ENCODE data around the gene ABCC4.

DNA sequence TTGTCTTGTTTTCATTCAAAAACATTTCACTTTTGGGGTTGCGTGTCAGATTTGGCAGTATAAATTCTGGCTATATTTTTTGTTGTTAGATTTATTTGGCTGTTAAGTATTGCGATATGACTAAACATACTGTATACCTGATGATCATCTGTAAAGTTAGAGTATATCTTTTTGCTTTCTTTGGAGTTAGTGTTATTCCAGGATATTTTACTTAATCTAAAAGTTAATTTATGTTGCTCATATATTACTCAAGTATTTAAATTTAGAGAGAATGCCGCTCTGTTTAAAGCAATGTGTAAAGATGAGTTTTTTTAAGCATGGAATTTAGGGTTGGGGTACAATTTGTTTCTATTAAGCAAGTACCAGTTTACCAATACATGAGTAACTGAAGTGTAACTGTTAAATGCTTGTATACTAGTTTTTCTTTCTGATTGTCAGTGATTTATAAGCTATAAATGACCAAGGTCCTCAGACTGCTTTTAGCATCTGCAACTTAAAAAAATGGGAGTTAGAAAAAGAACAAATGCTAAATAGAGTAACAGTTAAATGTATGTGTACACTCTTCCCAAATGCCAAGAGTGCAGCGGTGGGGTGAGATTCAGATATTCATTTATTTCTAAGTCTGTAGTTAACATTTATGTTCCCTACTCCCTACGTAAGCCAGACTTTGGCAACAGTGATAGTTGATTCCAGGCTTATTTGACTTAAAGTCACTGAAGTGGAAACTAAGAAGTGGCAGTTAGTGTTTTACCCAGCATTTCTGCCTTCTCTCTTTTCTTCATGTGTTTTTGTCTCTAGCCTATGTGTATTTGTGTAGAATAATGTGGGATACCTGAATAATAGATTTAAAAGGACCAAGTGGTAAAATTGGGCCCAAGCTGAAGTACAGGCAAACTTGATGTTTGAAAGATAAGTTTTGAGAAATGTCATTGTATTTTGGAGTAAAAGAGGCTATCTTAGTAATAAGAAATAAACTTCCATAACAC, 46.6 kb upstream of the GPC5 start:
- RRBS: no CpG with 5 or more reads among the region's 5 CpGs

DNA sequence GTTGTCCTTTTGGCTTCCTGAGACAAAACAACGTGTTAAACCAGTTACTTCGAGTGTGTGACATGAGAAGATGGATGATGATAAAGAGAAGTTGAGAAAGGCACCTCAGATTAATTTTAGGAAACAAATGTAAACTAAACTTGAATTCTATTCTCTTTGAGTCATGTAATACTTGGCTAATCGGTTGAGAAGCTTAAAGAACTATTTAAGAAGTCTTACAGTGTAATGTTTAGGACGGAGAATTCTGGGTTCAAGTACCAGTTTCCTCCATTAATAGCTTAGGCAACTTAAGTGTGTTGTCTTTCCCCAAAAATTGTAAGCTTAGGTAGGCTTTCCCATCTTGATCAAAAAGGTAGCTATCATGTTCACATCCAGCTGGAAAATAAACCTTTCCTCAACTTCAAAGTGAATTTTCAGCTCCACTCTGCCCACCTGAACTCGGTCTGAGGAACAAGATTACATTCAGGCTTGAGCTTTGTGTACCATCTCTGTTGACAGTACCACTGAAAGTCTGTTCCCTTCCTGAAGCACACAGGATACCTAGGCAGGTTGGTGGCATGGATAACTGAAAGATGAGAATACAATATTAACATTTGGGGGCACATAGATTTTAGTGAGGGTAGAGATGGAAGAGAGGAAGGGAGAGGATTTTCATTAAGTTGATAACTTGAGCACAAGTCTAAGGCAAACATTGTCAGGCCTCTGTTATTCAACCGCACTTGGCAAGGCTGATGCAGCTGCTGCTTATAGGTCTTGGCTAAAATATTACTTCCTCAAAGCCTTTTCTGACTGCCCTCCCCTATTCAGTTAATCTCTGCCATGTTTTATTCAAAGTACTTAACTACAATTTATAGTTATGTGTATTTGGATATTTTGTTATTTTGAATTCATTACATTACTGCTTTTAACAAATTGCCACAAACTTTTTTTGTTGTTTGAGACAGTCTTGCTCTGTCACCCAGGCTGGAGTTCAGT, 40.2 kb upstream of the GPC5 start:
- RRBS: no CpG with 5 or more reads among the region's 6 CpGs

- RRBS: no CpG with 5 or more reads among the region's 2 CpGs
These were observed 5.2 kb downstream of the GPC6 start for GRCh38 chr13:93231907-93232128.

- RRBS: no CpG with 5 or more reads among the region's 3 CpGs
These were observed 102.3 kb downstream of the GPC6 start for GRCh38 chr13:93328862-93329365.

- RRBS: no CpG with 5 or more reads among the region's 43 CpGs
These were observed 228.2 kb downstream of the GPC6 start for GRCh38 chr13:93454628-93455475.

DNA sequence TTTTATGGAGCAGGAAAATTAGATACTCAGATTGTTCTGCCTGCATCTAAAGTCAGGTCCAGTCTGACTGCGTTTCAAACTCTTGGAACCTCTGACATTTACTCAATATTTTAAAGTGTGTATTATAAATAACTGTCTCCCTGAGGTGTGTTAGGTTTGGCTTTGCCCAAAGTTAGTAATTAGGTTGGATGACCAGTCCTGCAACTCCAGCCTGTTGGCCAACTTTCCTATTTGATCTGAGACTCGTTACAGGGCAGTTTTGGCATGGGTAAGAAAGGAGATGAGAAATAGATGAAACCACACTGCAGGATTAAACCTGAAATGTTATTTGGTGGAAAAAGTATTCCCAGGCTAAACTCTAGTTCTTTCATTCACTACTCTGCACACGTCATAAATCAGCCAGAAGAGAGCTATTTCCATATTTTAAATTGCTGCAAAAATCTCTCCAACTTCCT, 357.1 kb downstream of the DCT start:
- RRBS: no CpG with 5 or more reads among the region's 3 CpGs

GRCh38 chr13:94342471-94342896, 137.0 kb downstream of the DCT start:
- RRBS: 82% methylated on average over 3 of the region's 11 CpGs

GRCh38 chr13:94662117-94662716, 50.1 kb downstream of the SOX21 start:
- RRBS: no CpG with 5 or more reads among the region's 14 CpGs

- RRBS: no CpG with 5 or more reads among the region's 10 CpGs
These were observed 66.7 kb downstream of the ABCC4 start for GRCh38 chr13:95234419-95235127.

GRCh38 chr13:95301121-95301997, at the start of gene ABCC4:
Gene ABCC4 (minus strand): TSS chr13:95301451.
- RRBS: 1% methylated on average over 35 of the region's 105 CpGs

GRCh38 chr13:95713575-95713922, 36.6 kb downstream of the DNAJC3 start:
- RRBS: no CpG with 5 or more reads among the region's 2 CpGs

GRCh38 chr13:96091007-96091861, 1.3 kb downstream of the HS6ST3 start:
- RRBS: 2% methylated on average over 20 of the region's 71 CpGs

DNA sequence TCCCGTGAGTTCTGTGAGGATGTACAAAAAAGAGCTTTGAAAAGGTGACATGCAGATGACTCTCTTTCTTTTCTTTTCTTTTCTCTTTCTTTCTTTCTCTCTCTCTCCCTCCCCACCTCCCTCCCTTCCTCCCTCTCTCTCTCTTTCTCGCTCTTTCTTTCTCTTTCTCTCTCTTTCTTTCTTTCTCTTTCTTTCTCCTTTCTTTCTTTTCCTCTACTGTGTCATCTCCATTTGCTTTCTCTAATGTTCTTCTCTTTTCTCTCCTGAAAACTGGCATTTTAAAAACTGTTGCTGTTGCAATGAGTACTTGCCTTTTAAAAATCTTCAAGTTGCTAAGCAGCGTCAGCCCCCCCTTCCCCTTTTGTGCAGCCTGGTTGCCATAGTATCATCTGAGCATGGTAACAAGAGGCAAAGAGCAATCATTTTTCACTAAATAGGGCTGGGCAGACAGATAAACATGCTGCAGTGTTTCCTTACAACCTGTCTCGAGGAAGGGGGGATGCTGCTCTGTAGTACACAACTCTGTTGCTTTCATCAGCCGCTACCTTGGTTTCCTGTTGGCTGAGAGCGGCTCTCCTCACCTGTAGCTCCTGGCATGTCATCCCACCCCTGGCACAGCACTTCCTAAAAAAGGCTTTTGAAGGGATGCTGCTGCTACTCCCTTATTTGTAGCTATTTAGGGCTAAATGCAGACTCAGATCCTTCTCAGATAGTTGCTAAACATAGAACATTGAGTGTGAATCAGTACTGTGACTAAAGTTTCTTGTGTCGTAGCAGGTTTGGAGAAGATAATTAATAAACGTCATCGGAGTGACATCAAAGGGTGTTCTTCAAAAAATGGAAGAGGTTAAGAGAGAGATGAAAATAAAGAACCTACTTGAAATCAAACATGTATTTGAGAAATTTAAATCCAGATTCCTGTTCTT, 108.6 kb upstream of the MBNL2 start:
- RRBS: no CpG with 5 or more reads among the region's 9 CpGs

- RRBS: no CpG with 5 or more reads among the region's 4 CpGs
These were observed 22.1 kb downstream of the RAP2A start for GRCh38 chr13:97455939-97456605.

DNA sequence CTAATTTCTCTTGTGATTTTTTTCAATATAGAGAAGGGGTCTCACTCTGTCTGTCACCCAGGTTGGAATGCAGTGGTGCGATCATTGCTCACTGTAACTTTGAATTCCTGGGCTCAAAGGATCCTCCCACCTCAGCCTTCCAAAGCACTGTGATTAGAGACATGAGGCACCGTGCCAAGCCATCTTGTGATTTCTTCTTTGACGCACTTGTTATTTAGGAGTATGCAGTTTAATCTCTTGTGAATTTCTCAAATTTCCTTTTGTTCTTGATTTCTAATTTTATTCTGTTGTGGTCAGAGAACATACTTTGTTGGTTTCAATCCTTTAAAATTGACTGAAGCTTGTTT, 14.4 kb downstream of the IPO5 start:
- RRBS: no CpG with 5 or more reads among the region's 3 CpGs

DNA sequence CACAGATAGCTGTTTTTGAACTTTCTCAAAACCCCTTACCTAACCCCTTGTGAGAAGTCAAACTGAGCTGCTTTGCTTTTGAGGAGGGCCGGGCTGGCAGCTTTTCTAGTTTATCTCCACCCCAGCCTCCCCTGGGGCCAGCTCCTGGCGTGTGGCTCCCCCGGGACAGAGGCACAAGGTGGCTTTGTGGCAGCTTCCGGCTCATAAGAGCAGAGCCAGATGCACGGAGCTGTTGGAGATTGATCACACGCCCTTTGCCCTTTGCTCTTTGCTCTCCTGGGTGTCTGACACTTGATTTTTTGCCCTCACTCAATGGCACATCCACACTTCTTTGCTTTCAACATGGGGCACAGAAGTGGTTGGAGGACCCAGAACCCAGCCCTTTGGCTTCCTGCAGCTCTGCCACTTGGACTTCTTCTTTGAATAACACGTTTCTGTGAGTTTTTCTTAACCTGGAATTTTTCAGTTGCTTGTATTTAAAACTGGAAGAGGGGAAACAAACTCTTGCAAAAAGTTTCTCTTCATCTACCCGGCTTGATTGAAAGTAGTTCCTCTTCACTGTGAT, 25.0 kb upstream of the RNF113B start:
- RRBS: 18% methylated on average over 4 of the region's 8 CpGs

- RRBS: no CpG with 5 or more reads among the region's 9 CpGs
These were observed 138.5 kb upstream of the RNF113B start for GRCh38 chr13:98315503-98315980.

GRCh38 chr13:98447269-98447951, 129.5 kb downstream of the STK24 start:
- RRBS: no CpG with 5 or more reads among the region's 13 CpGs

- RRBS: no CpG with 5 or more reads among the region's 8 CpGs
These were observed 122.7 kb downstream of the STK24 start for GRCh38 chr13:98454013-98454860.

DNA sequence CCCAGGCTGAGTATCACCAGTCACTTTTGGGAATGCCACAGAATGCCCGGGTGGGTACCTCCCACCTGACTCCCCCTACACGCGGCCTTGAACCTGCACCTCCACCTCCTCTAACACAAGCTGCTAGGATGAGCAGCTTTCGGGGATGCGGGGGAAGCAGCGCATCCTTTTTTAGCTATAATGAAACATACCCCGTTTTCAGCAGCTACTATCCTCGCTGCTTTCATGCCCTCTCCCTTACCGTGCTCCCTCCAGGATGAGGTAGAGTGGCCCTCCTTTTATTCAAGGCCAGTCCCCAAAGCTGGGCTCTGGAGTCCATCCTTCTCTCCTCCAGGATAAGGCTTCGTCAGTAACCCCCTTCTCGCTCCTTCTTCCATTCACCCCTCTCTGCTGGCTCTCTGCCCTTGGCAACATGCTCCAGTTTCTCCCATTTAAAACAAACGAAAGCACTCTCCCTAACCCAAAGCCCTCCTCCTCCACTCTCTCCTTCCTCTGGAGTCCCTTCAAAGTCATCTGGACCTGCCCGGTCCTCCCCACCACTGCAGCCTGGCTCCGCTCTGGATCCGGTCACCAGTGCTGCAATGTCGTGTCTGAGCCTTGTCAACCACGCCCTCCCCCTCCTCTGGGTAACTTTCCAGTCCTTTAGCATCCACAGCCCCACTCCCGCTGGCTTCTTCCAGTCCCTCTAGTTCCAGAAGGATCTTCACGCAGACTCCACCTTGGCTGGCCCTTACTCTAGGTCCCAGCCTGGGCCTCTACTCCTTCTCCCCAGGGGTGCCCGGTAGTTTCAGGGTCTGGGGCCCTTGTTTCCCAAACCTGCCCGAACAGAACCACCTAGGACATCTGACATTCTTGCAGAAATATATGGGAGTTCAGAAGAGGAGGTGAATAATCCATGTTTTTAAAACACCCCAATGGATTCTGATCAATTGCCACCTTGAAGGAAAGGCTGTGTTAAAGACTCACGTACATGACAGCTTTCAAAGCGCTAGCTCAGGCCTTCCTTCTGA, 55.1 kb downstream of the STK24 start:
- RRBS: no CpG with 5 or more reads among the region's 23 CpGs

Data from brain (tissue), 1 donor.